Trachea (tissue), 1 donor: ENCODE measurements around a stretch of chr17.

DNA sequence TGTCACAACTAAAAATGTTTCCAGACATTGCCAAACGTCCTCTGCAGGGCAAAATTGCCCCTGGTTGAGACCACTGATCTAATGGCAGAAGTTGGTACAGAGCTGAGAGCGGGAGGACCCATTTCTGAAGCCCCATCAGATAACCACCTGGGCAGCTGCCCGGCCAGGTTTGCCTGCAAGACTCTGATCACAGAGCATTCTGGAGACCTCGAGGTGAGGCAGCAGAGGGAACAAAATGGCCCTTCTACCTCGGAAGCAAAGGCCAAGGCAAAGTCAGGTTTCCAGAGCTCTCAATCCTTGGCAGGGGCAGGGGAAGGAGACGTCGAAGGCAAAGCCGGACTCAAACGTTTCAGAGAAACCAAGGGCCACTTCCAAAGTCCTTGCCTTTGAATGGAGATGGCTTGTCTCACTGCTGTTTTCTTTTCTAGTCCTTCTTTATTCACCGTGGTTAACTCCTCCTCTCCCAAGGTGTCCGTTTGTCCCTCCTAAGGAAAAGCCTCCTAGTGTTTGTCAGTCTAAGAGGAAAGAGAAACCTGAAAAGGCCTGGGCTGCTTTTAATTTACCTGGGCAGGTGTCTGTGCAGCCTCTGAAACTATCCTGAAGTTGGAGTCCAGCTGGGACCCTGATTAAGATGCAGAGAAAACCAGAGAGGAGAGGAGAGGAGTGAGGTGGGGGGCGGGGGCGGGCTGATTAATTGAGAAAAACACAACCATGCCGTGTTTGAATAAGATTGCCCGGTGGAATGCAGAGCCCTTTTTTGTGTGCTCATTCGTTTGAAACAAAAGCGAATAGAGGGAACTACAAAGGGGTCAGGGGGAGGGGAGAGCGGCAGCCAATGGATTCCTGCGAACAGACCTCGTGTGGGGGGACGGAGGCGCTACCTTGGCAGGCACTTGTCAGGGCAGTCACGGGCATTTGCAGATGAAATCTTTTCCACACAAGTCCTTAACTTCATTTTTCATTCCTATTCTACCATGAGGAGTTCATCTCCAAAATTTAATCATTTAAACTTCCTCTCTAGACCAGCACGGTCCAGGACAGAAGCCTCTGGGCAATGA is 355.5 kb downstream of the SOX9 start:
- PRO-cap, result no peak

GRCh38 chr17:72479127-72479678 is 358.4 kb downstream of the SOX9 start:
- PRO-cap, result no peak

DNA sequence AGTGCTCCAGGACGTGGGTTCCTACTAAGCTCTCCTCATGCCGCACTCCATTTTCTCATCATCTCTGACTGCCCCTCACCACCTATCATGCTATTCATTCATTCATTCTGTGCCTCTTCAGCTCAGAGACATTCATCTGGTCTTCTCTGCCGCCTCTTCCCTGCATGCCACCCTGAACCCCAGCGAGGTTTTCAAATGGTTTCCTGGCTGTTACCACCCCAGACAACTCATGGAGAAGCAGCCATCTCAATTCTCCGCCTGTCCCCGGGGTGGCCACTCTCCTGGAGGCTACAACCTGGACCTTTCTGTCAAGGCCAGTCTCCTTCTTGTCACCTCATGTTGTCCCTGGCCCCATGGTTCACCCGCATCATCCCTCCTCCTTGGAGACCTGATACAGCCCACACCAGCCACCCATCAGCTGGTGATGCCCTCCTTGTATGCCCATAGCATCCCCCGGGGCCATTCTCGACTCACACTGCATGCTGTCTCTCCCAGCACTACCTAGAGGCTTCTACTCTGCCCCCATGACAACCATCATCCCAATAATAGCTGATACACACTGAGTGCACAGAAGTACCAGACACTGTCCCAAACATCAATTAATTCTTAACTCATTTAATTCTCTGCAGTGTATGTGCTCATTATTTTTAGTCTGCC is 407.5 kb downstream of the SOX9 start:
- PRO-cap, result no peak

- PRO-cap, result no peak
Measured at GRCh38 chr17:72560332-72561319, 439.8 kb downstream of the SOX9 start.

DNA sequence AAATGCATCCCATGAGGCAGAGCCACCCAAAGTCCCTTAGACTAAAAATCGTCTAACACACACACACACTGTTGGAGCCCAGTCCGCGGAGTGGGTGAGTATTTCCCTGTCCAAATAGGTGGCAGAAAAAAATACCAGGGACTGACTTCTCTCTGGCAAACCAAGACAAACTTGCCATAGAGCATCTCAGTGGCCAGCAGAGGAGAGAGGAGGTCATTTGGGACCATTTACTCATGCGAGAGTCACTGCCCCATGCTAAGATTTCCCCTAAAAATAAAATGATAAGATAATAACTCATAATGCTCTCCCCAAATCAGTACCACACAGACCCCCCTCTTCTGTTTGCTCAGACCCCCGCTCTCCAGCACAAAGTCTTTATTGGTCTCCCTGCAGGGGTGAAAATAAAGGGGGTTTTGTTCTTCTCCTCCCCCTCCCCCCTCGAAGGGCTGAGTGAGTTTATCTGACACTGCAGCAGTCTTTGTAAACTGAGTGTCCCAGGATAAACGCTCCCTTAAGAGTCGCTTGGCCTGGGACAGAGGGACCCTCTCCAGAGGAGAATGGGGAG is 455.2 kb downstream of the SOX9 start:
- PRO-cap, result no peak

GRCh38 chr17:72578250-72578531 is 457.4 kb downstream of the SOX9 start:
- PRO-cap, result no peak

GRCh38 chr17:72588191-72588744 is 467.4 kb downstream of the SOX9 start:
- PRO-cap, result no peak

- PRO-cap, result no peak
Measured at GRCh38 chr17:72588778-72589742, 468.2 kb downstream of the SOX9 start.

GRCh38 chr17:72728877-72729355 is 363.6 kb downstream of the SLC39A11 start:
- PRO-cap, result no peak

GRCh38 chr17:72812837-72813345 is 279.6 kb downstream of the SLC39A11 start:
- PRO-cap, result no peak

- PRO-cap, result no peak
Measured at GRCh38 chr17:72982645-72983133, 109.8 kb downstream of the SLC39A11 start.

DNA sequence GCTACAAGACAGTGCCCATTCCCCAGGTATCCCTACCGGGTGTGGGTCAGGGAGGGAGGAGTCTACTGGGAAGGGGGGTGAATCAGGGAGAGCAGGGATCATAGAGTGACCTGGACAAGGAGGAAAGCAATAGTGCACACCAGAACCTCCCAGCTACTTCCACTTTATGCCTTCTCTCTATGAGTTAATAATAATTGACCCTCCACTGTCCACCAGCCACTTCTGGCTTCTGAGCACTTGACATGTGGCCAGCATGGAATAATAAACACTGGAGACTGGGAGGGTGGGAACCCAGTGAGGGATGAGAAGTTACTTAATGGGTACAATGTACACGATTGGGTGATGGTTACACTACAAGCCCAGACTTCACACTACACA is 11.5 kb downstream of the CDC42EP4 start:
- PRO-cap, result no peak

DNA sequence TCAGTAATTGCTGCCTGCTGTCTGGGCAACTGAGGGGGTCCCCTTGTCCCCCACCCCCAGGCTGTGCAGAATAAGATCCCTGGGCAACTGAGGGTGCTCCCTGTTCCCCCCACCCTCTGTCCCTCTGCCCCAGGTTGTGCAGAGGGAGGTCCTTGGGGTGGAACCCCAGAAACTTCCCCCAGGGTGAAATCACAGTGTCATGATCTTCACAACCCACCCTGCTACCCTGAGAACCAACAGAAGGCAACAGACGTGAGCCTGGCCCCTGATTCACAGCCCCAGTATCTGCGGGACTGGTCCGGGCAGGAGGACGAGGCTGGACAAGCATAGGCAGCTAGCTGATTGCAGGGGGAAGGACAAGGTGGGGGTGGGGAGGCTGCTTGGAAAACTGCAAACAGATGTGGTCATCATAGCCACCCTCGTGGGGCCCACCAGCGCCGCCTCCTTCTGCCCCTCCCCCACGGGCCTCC is 12.1 kb upstream of the CDC42EP4 start:
- PRO-cap, result no peak

DNA sequence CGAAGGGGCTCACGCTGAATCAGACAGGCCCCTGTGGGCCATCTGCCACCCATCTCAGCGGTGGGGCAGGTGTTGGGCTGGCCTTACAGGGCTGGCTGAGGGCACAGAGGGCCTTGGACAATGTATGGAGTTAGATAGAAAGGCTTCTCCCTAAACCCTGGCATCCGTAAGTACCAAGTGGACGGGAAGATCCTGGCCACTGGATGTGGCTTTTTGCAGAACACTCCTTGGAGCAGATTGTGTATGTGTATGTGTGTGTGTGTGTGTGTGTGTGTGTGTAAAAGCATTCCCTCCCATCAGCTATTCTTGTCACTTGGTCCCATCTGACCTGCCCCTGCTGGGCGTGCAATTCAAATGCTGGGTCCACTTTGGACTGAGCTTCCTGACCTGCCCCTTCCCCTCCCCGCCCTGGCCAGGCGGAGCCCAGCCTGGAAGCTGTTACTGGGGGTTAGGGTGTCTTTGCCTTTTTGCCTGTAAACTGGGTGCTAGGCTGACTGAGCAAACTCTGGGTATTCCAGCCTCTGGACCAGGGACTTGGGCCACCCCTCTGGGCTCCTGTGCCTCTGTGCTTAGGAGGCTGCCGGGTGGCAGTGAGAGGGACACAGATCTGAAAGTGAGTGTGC is 25.1 kb upstream of the CDC42EP4 start:
- PRO-cap, result no peak

- PRO-cap, result bidirectional peak, plus-strand start at chr17:73343332, minus-strand start at chr17:73343329
Measured at GRCh38 chr17:73342625-73343837, 31.2 kb upstream of the CDC42EP4 start.

- PRO-cap, result no peak
Measured at GRCh38 chr17:73820834-73821347, 176.6 kb upstream of the SDK2 start.

DNA sequence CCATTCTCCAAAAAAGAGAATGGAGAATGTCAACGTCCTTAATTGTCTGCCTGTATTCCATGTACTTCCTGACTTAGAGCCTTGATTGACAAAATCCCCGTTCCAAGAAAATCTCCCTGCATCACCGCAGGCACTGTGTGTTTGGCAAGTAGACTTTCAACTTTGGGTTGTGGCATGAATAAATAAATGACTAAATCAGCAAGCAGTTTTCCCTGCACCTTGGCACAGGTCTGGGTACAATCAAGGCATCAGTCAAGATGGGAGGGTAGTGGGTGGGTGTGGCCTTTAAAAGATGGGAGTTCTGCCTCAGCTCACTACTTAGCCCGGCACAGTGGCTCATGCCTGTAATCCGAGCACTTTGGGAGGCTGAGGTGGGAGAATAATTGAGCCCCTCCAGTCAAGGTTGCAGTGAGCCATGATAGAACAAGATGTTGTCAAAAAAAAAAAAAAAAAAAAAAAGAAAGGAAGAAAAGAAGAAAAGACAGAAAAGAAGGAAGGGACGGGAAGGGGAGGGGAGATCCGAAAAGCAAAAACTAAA is 248.4 kb upstream of the RPL38 start:
- PRO-cap, result no peak

- PRO-cap, result no peak
Measured at GRCh38 chr17:73984859-73985240, 218.6 kb upstream of the RPL38 start.

- PRO-cap, result no peak
Measured at GRCh38 chr17:74308206-74308568, 17.8 kb upstream of the KIF19 start.

DNA sequence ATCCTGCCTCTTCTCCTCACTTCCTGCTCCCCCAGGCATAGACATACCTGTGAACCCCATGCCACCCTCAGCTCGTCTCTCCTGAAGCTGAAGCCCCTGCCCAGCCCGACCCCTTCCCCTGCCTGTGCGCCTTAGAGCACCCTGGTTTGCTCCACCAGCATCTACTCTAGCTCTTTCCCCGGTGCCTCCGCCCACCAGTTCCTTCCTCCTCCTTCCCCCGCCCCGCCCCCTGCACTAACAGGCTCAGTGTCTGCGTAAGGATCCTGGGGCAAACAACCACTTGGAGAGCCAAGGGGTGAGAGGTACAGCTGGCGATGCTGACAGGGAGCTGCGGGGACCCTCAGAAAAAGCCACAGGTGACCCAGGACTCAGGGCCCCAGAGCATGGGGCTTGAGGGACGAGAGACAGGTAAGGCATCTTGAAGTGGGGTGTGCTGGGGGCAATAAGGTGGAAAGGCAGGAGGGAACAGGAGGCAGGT is 2.0 kb downstream of the GPR142 start:
- PRO-cap, result no peak